Karpas-422 (cell line): ENCODE measurements around a stretch of chr1.

- PRO-cap, result no peak
- RAMPAGE, long total RNA, result no peak
These were observed 455.5 kb upstream of the ZP4 start for GRCh38 chr1:238346182-238346736.

- PRO-cap, result no peak
- RAMPAGE, long total RNA, result no peak
These were observed 173.4 kb upstream of the CHRM3 start for GRCh38 chr1:239212919-239213439.

DNA sequence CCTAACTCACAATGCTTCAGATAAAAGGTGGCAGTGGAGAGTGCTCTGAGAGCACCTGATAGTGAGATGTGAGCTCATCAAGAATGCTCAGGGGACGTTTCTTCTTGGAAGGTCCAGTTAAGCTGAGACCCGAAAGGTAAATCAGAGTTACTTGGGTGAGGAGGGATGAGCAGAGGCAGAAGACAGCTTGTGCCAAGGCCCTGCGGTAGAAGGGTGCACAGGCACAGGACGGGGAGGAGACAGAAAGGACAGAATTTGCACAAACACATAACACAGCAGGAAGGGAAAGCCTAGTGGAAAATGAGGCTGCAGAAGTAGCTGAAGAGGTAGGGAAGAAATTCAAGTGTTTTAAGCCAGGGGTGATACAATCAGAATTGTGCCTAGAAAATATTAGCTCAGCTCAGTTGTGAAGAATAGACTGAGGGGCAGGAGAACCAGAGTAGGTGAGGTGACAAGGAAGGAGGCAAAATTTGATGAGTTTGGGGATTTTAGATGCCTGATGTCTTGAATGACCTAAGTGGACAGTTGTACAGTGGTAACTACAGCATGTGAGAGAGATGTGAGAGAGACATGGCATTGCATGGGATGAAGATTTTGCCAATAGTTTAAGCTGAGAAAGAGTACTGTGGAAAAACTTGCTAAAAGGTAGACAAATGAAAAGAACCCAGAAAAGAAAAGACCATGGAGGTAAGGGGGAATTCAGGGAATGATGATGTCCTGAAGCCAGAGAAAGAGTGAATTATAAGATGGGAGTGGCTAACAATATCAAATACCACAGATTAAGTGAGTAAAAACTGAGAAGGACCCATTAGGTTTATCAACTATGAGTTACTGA is 328.2 kb downstream of the CHRM3 start:
- PRO-cap, result no peak
- RAMPAGE, long total RNA, result no peak

GRCh38 chr1:239731069-239731595 is 344.8 kb downstream of the CHRM3 start:
- PRO-cap, result no peak
- RAMPAGE, long total RNA, result no peak

DNA sequence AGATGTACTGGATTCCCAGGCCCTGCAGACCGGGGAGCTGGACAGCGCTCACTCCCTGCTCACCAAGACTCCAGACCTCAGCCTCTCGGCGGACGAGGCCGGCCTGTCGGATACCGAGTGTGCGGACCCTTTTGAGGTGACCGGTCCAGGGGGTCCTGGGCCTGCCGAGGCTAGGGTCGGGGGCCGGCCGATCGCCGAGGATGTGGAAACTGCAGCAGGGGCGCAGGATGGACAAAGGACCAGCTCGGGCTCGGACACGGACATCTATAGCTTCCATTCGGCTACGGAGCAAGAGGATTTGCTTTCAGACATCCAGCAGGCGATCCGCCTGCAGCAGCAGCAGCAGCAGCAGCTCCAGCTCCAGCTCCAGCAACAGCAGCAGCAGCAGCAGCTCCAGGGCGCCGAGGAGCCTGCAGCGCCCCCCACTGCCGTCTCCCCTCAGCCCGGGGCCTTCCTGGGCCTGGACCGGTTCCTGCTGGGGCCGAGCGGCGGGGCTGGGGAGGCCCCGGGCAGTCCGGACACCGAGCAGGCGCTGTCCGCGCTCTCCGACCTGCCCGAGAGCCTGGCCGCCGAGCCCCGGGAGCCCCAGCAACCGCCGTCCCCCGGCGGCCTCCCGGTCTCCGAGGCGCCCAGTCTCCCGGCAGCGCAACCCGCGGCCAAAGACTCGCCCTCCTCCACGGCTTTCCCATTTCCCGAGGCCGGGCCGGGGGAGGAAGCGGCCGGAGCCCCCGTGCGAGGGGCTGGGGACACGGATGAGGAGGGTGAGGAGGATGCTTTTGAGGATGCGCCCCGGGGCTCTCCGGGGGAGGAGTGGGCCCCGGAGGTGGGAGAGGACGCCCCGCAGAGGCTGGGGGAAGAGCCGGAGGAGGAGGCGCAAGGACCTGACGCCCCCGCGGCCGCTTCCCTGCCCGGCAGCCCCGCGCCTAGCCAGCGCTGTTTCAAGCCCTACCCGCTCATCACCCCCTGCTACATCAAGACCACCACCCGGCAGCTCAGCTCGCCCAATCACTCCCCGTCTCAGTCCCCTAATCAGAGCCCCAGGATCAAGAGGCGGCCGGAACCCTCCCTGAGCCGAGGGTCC is 1.1 kb downstream of the FMN2 start:
- PRO-cap, result no peak
- RAMPAGE, long total RNA, result no peak

DNA sequence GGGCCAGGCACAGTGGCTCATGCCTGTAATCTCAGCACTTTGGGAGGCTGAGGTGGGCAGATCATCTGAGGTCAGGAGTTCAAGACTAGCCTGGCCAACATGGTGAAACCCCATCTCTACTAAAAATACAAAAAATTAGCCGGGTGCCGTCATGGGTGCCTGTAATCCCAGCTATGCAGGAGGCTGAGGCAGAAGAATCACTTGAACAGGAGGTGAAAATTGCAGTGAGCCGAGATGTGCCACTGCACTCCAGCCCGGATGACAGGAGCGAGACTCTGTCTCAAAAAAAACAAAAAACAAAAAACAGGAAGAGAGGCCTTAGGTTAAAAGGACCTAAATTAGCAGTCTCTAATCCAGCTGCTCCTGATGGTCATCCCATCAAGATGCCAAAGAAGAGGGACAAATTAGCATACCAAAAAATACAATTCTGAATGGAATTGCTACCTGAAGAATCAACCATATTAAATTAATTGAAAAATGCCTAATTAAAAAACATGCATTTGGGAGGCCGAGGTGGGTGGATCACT is 62.8 kb upstream of the GREM2 start:
- PRO-cap, result no peak
- RAMPAGE, long total RNA, result no peak

GRCh38 chr1:241518547-241519387 is 788 bp downstream of the FH start:
- PRO-cap, result no peak
- RAMPAGE, long total RNA, result no peak

- PRO-cap, result no peak
- RAMPAGE, long total RNA, result no peak
These were observed 2.1 kb upstream of the FH start for GRCh38 chr1:241521689-241522090.

DNA sequence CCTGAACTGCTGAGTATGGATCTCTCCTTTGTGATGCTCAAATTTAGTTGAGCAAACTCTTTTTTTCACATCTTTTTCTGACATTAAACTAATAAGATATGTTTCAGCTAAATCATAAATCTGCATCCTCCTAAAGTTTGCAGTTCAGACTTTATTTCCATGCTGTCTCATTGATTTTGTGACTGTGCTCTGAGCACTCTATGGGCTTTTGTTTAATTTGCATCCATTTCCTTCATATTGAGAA is 56.9 kb downstream of the WDR64 start:
- PRO-cap, result no peak
- RAMPAGE, long total RNA, result no peak

GRCh38 chr1:241934044-241934567 is 23.5 kb upstream of the BECN2 start:
- PRO-cap, result no peak
- RAMPAGE, long total RNA, result no peak

DNA sequence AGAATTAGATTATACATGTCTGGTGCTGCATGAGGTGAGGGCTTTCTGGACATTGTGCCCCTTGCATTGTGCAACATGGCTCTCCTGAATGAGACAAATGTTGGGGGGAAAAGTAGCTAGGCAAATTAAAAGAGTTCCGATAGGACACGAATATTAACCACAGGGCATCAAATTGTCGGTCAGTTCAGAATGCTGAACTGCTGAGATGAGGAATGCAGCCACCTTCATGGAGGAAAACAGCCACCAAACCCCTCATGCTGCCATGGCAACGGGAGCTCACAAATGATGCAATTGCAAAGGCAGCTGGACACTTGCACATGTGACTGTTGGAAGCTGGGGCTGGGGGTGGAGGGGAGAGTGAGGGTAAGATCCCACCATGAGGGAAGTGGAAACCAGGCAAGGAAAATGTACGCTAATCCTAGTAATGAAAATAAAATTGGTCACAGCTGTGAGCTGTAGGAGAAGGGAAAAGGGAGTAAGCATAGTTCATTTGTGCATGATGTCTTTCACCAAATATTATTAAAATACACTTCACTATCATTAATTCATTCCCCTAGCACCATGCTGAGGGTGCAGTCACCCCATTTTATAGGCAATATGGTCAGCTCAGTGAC is 15.1 kb downstream of the BECN2 start:
- PRO-cap, result no peak
- RAMPAGE, long total RNA, result no peak

DNA sequence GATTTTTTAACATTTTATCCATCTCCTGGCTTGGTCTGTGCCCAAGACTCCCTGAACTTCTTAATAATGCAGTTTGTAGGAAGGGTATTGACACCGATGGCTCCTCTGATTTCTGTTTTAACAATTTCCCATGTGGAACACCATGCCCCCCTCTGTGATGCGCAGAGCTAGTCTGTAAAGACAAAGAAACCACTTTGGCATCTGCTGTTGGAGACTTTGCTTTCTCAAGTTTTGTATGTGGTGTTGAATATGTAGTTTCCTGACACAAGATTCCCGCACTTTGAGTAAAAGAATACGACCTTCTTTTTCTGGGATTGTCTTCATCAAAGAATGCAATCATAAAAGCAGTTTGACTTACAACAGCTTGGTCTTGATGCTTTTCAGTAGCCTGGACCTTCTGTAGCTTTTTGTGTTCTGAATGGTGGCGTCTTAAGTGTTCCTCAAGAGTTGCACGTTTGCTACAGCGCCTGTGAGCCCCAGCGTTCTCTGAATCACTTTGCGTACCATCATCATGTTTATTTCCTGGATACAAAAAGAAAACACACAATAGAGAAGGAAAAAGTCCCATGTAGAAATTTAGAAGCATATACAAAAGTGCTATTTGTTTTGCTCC is 69.1 kb downstream of the CEP170 start:
- PRO-cap, result no peak
- RAMPAGE, long total RNA, result no peak

GRCh38 chr1:243294167-243295213 is 38.6 kb downstream of the SDCCAG8 start:
- PRO-cap, result no peak
- RAMPAGE, long total RNA, result no peak

DNA sequence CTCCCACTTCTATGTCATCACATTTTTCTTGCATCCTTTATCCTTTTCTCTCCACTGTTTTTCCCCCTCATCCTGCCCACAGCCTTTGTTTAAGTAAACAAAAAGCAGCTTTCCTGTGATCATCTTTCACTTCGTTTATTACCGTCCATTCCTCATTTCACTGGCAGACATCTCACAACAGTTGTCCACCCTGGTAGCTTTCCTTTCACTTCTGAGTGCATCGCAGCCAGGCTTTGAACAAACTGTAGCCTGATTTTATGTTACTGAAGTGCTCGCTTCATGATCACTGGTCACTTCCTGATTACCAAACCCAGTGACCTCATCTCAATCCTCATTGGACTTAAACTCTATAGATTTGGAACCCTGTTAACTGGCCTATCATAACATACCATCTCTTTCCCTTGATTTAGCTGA is 67.6 kb downstream of the SDCCAG8 start:
- PRO-cap, result no peak
- RAMPAGE, long total RNA, result no peak

GRCh38 chr1:243340919-243341411 is 85.1 kb downstream of the SDCCAG8 start:
- PRO-cap, result no peak
- RAMPAGE, long total RNA, result no peak

DNA sequence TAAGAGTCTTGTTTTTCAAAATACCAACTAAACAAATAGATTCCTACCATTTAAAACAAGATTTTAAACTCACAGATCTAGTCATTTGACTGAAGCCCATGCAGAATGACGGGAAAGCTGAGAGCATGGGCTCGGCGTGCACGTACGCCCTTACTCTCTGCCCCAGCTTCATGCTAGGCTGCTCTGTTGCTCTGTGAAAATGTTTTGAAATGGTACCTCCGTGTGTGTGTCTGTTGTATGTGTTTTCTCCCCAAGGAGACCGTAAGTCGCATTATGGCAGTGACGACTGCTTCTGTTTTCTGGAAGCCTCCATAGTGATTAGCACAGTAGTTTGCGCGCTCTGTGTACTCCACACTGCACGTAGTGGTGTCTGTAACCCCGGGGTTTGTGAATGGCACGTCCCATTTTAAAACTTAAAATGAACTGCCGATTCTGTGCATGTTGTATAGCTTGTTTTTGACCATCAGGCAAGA is 165.4 kb downstream of the SDCCAG8 start:
- PRO-cap, result no peak
- RAMPAGE, long total RNA, result no peak

DNA sequence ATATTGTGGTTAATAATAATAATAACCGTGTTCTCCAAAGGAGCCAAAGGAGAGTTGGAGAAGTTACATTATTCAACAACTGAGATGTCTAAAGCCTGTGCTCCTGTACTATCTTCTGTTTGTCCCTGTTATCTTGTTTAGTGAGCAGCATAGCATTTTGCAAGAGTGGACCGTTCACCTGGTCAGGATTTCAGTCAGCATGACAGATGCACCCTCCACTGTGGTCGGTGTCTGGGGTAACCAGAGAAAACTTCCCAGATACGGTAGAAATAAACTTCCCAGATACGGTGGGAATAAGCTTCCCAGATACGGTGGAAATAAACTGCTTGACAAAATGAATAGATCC is 198.8 kb downstream of the SDCCAG8 start:
- PRO-cap, result no peak
- RAMPAGE, long total RNA, result no peak

GRCh38 chr1:243461604-243462498 is 206.0 kb downstream of the SDCCAG8 start:
- PRO-cap, result no peak
- RAMPAGE, long total RNA, result no peak

DNA sequence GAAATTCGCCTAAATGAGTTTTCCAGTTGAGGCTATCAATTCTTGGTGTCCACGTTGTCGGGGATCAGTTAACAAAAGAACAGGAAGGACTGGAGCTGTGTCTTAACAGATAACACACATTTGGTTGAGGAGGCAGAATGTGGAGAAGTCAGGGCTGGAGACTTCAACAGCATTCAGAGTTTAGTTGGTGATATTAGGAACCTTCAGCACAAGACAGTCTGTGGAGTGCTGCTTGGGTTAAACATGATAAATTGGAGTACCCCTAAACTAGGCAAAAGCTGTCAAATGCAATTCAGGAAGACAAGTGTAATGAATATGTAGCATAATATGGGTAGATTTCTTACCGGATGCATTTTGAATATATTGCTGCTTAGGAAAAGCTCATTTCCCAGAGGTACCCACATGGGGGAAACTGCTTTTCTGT is 33.8 kb downstream of the ZBTB18 start:
- PRO-cap, result no peak
- RAMPAGE, long total RNA, result no peak

DNA sequence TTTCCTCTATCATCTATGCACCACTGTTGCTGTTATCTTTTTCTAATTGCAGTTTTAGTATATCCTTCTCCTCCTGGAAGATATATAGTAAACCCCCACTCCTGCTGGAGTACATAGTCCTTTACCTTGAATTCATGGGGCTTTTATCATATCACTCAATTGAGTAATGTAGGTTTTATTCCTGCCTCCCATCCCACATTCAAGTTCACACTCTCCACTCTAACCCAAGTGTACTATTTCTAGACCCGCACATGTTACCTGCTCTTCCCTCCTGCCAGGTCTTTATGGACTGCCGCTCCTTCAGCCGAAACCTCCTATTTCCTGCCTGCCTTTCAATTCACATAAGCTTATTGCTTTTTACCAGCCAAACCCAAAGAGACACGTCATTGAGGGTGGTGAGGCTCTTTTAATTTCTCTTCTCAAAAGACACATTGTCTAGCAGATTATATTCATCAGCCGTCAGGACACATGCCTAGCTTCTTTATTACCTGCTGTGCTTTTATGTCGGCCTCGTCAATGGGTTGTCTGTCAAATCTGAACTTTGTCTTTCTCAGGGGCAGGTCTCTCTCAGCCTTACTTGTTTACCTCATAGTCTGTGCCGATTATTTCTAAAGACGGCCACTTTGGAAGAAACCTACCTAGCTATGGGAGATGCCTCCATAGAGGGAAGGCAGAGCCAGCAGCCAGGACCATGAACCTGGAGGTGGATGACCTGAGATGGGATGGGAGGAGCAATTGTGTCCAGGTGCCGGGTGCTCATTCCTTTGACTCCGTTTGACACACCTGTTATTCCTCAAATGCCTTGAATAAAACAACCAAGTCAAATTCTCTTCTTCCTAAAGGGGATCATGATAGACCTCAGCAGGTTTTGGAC is 41.9 kb downstream of the ZBTB18 start:
- PRO-cap, result no peak
- RAMPAGE, long total RNA, result no peak